ENCODE measurements around the genes TLR5 and CCDC185.

DNA sequence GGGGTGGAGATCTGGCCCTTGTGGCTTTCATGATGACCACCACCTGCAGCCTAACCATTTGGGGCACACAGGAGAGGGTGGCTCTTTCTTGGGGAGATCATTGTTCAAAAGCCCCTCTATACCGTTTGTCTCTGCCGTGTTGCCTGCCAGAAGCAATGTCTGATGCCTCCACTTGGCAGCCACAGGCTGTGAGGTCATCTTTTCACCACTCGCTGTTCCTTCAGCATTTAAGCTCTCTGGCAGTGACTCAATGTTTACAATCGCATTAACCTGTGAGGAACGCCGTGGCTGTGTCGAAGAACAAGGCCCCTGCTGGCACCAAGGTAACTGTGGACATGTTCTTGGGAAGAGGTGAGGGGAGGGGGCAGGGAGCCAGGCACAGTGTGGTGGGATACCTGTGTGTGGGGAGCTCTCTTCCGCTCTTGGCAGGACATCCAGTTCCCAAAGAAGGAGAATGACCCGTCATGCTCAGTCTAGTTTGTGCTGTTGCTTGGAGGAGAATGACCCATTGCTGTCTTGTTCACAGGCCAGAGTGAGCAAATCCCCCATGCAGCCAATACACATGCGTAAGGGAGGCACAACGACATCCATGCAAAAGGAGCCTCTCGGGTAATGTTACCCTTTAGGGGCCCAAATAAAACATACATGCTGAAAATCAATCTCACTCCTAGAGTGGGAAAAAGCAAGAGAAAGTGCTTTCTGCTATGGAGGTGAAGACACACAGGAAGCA lies 104.1 kb upstream of the DUSP10 start:
- PRO-cap, result bidirectional peak, plus-strand start at position 379 of the sequence, minus-strand start at position 190 of the sequence

DNA sequence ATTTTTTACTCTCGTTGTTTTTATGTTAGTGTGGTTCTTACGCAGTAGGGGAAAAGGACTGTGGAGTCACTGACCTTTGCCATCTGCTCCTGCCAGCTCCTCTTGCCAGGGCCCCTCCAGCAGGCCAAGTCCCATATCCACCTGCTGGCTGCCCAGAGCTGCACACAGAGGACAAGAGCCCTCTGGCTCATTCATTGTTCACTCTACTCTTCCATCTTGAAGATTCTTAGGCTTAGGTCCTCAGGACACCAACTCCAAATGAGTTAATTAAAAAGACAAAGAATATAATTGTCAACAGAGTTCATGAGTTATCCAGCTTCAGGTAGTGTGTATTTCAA lies 316.4 kb upstream of the DUSP10 start:
- PRO-cap, result no peak

- PRO-cap, result no peak
Measured at GRCh38 chr1:222627168-222627924, 9.4 kb downstream of the MIA3 start.

DNA sequence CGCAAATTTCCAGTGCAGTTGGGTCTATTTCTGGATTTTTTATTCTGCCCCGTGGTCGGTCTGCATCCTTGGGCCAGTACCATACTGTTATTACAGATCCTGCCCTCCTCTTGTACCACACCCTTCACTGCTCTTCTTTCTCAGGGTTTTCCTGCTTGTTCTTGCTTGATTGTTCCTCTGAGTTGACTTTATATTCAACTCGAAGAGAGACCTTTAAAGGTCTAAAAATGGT lies 25.3 kb downstream of the MIA3 start:
- PRO-cap, result no peak

DNA sequence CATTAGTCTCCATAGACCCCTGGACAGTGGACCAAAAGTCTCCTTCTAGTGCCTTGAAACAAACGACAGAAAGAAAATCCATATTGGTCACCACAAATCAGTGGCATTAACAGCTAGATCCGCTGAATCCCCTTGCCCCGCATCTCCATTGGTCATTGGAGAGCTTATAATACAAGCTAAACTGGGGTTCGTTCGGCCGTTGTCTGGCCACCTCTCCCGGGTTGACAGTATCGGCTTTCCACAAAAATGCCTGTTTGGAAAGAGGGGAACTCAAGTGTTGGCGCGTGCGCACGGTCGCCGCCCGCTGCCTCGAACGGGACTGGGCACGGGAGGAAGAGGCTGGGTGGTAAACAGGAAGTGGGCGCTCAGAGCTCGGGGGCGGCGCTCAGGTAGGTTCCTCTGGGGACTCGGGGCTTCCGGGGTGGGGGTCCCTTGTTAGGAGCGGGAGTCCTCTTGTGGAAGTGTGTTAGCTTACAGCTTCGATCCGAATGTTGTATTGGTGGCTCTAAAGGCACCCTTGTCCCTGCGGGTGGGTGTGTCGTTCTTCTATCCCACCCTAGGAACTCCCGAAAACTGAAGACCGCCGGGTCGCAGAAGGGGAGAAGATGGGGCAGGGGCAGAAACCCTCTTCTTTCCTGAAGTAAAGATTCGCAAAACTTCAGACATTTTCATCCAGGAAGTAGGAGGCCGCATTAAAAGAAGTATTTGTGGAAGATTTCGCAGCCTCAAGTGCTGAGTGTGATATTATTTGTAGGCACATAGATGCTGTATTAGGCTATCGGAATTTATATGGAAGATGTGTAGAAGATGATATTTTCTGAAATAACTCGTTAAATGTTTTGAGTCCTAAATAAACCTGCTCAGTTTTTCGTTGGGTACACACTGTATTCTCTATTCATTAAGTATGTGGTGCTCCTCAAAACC lies 926 bp downstream of the BROX start:
- PRO-cap, result bidirectional peak, plus-strand start at position 364 of the sequence, minus-strand start at position 173 of the sequence

GRCh38 chr1:223031404-223032134 lies 111.5 kb downstream of the TLR5 start:
- PRO-cap, result unidirectional peak, minus-strand start at chr1:223031946; unidirectional peak, minus-strand start at chr1:223031957

- PRO-cap, result no peak
Measured at GRCh38 chr1:223092207-223092546, 50.9 kb downstream of the TLR5 start.

DNA sequence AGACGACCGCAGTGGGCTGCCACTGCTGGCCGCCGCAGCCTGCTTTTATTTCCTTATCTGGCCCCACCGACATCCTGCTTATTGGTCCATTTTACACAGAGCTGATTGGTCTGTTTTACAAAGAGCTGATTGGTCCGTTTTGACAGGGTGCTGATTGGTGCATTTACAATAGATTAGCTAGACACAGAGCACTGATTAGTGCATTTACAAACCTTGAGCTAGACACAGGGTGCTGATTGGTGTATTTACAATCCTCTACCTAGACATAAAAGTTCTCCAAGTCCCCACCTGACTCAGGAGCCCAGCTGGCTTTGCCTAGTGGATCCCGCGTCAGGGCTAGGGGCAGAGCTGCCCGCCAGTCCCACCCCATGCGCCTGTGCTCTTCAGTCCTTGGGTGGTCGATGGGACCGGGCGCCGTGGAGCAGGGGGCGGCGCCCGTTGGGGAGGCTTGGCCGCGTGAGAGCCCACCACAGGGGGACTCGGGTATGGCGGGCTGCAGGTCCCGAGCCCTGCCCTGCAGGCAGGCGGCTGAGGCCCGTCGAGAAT lies 26.4 kb downstream of the TLR5 start:
- PRO-cap, result no peak

DNA sequence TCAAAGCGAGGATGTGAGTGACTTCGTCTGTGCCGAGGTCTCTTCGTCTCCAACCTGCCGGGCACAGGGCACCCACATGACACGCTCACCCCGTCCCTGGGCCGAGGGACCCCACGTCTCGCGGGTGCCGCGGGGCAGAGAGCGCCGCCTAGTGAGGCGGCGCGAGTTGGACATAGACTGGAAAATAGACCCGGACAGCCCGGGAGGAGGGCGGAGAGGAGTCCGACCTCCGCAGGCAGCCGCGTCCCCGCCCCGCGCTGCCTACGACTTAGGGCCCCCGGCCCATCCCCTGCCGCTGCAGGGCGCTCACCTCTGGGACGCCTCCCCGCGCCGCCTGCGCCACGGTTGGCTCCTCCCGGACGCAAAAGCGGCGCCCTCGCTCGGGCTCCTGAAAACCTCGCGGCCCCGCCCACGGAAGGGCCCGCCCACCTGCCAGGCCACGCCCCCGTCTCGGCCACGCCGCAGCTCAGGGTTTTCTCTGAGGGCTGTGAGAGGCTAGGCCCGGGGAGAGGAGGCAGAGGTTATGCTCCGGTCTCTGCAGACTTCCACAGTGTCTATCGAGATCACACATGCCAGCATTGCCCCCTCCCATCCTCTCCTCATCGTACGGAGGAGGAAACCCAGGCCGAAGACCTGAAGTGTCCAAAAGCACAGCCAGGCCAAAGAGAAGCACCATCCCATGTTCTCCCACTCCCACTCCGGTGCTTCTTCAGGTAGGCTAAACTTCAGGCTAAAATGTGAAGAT lies at the start of gene TLR5:
TSS of gene TLR5 (minus strand) at position 363 of the 745 bp plus-strand sequence.
- PRO-cap, result bidirectional peak, plus-strand start at position 490 of the sequence, minus-strand start at position 249 of the sequence

GRCh38 chr1:223177736-223178357 lies 34.8 kb upstream of the TLR5 start:
- PRO-cap, result no peak

DNA sequence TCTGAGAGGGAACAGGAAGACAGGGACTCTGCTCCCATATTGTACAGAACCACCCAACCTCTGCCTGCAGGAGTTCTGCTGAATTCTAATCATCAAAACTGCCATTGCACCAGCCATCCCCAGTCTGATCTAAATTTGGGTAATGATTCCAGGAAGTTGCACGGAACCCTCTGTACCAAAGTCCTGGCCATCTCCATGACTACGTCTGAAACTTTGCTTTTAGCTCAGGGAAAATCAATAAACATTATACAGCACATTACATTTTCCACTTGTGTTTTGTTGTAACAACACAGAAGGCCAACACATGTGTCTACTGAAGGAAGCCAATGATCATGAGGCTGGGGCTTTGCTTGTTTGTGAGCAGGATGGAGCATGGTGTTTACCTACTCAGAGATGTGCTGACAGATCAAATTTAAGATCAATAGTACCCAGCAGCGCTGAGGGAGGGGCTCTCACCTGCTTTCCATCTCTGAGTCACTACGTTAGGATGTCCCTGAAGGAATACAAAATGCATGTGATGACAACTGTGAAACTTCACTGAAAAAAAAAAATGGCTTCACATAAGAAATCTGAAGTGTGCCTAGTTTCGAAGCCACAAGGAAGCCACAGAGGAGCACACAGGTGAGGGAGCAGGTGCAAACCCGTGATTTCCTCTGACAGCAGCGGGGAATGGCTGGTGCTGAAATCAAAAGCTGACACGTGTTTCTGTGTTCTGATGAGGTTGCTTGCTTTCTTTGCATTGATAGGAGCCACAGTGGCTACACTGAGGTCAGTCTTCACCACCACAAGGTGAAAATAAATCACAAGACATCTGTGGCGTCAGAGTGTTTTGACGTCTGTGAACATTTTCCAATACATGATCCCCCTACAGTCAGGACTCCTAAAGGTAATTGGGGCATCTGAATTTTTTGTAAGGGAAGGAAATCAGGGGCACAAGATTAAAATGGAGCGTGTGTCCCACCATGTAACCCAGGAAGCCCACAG lies 105.6 kb upstream of the TLR5 start:
- PRO-cap, result no peak

- PRO-cap, result no peak
Measured at GRCh38 chr1:223393082-223394173, at the start of gene CCDC185. TSS of gene CCDC185 (plus strand) at chr1:223393415.

GRCh38 chr1:223544685-223545404 lies 120.7 kb downstream of the CAPN8 start:
- PRO-cap, result no peak

DNA sequence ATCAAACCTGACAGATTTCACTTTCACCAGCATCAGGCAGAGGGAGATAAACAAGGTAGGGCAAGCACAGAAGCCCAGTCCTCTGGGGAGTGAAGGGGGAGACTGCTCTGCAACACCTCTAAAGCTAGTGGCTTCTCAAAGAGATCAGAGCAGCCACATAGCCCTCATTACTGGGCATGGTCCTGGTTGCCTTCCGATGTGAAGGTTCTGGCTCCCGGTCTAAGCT lies 33.9 kb downstream of the CAPN8 start:
- PRO-cap, result no peak

GRCh38 chr1:223793114-223793589 lies 52.6 kb downstream of the TP53BP2 start:
- PRO-cap, result no peak

DNA sequence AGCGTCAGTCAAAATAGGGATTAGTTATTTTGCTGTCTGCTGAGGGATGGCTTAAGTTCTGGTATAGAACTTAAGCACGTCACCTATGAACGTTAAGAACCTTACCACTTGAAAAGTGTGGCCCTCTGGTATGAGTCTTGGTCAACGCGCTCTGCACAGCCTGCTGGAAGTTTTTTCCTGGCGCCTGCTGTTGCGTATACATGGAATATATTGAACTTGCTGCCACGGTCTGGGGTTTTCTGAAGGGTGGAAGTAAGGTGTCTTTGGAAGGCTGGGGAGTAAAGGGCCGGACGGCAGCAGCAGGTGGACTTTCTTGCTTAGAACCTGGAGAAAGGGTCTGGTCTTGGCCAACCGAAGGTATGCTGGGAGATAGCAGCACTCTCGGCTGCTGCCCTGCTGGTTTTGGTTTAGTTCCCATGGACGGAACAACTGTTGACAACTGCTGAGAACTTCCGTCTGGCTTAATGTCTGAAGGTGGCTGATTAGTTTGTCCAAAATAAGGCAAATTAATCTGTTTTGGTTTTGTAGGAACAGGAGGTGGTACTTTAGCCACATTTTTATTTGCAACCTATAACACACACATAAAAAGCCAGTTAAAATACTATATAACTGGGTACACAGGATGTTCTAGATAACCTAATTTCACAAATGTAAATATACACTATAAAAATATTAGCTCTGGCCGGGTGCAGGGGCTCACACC lies 47.5 kb downstream of the TP53BP2 start:
- PRO-cap, result no peak

DNA sequence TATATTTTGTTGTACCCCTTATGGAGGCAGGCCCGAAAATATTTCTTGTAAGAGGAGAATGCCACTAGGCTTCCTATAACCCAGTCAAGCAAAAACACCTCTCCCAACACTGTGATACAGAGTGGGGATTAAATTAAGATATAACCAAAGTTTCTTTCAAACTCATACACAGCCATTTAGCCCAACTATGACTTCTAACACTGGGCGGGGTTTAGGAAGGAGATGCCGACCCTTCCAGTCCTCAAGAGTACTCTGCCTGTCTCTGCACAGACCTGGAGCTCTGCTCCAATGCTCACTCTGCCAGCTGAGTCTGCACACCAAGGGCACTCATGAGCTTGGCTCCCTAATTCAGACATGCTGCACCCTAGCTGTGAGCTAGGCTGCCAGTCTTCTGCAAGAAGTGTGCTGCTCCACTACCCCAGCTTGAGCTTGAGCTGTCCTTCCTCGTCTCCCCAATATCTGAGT lies 13.3 kb downstream of the TP53BP2 start:
- PRO-cap, result no peak

DNA sequence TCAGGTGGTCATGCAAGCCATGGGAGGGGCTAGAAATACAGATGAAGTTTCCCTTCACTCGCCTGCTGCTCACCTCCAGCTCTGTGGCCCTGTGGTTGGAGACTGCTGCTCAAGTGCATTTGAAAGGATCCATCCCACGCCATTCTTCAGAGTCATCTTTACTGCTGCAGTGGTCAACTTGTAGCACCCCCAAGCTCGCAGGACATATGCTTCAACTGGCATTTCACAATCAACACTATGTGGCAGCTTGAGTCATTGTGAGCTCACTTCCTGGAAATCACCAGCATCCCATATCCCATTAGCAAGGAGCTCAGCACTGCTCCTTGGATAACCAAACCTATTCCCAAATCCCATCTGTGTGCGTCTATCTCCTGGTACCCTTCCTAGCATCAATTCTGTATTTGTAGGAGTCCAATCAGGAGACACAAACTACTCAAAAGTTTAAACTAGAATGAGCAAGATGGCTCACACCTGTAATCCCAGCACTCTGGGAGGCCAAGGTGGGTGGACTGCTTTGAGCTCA lies 116.3 kb upstream of the TP53BP2 start:
- PRO-cap, result no peak

DNA sequence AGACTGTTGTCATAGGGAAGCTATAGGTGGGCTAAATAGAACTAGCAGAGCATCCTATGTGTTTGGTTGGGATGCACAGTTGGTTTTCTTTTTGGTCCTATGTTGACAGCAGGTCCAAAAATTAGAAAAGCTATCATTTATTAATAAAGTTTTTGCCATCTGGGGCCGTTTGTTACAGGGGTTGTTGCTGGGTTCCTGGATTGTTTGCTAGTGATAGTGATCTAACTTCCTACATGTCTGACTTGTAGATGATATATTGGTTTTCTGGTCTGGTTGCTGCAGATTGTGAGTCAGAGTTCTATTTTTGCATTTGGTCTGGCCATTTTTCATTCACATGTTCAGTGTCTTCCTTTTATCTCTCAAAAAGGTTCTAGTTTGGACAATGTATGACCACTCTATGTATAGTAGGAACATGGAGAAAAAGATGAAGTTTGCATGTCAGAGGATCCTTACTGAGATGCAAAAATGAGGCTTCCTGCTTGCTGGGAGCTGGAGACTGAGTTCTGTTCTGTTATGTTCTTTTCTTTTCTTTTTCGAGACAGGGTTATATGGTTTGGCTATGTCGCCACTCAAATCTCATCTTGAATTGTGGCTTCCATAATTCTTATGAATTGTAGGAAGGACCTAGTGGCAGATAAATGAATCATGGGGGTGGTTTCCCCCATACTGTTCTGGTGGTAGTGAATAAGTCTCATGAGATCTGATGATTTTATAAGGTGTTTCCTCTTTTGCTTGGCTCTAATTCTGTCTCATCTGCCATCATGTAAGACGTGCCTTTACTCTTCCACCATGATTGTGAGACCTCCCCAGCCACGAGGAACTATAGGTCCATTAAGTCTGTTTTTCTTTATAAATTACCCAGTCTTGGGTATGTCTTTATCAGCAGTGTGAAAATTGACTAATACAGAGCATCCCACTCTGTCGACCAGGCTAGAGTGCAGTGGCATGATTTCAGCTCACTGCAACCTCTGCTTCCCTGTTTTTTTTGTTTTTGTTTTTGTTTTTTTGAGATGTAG lies 4.2 kb upstream of the NVL start:
- PRO-cap, result no peak

GRCh38 chr1:224339714-224340357 lies 9.9 kb upstream of the NVL start:
- PRO-cap, result no peak

All from endodermal cell (in vitro differentiated cells).